Parietal lobe (tissue), 2 donors: ENCODE measurements around a stretch of chr19.

GRCh38 chr19:44814441-44815000 is 5.6 kb downstream of the BCAM start:
- RAMPAGE, long total RNA = no peak

- RAMPAGE, long total RNA = no peak
These were observed 1.4 kb upstream of the NECTIN2 start for GRCh38 chr19:44844391-44845311.

DNA sequence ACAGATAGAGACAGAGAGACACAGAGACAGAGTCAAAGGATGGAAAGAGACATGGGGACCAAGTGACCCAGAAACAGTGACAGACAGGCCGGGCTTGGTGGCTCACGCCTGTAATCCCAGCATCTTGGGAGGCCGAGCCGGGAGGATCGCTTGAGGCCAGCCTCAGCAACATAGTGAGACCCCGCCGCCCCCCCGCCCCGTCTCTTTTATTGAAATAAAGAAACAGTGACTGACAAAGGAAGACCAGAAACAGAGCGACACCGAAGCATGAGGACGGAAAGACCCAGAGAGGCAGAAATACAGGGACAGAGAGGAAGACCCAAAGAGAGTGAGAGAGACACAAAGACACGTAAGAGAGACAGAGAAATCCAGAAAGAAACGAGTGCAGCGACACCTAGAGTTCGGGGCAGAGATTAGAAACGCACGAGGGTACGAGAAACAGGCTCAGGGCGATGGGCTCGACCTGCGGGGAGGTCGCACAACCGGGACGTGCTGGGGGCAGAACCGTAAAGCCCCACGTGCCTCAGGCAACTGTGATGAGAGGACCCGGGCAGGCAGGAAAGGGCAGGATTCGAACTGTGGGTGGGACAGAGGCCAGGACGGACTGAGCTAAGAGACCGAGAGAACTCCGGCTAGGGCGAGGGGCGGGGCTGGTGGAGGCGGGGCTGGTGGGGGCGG is 646 bp upstream of the NECTIN2 start:
- RAMPAGE, long total RNA = no peak

DNA sequence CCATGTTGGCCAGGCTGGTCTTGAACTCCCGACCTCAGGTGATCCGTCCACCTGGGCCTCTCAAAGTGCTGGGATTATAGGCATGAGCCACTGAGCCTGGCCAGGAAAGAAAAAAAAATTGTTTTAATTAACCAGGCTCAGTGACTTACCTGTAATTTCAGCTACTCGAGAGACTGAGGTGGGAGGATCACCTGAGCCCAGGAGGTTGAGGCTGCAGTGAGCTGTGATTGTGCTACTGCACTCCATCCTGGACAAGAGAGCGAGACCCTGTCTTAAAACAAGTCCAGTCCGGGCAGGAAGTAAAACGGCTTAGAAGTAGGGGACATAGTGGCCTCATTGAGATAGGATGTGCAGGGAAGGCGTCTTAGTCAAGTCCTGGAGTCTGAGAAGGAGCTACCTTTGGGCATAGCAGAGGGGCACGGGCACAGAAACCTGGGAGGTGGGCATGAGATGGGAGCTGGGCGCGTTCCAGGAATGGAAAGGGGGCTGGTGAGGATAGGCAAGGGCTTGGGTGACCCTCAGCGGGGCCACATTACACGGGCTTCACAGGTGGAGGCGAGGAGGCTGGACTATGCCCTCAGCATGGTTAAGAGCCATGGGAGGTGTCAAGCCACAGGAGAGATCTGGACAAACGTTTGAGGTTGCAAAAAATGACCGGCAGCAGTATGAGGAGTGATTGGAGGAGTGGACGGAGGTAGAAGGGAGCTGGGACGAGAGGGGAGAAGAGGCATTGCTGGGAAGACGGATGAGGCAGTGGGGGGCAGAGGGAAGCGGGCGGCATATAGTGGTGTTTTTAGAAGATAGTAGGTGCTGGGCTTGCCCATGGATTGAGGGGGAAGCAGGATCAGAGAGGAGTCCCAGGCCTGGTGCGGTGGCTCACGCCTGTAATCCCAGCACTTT is 21.4 kb downstream of the NECTIN2 start:
- RAMPAGE, long total RNA = no peak

- RAMPAGE, long total RNA = no peak
These were observed 714 bp upstream of the TOMM40 start for GRCh38 chr19:44890039-44891040.

DNA sequence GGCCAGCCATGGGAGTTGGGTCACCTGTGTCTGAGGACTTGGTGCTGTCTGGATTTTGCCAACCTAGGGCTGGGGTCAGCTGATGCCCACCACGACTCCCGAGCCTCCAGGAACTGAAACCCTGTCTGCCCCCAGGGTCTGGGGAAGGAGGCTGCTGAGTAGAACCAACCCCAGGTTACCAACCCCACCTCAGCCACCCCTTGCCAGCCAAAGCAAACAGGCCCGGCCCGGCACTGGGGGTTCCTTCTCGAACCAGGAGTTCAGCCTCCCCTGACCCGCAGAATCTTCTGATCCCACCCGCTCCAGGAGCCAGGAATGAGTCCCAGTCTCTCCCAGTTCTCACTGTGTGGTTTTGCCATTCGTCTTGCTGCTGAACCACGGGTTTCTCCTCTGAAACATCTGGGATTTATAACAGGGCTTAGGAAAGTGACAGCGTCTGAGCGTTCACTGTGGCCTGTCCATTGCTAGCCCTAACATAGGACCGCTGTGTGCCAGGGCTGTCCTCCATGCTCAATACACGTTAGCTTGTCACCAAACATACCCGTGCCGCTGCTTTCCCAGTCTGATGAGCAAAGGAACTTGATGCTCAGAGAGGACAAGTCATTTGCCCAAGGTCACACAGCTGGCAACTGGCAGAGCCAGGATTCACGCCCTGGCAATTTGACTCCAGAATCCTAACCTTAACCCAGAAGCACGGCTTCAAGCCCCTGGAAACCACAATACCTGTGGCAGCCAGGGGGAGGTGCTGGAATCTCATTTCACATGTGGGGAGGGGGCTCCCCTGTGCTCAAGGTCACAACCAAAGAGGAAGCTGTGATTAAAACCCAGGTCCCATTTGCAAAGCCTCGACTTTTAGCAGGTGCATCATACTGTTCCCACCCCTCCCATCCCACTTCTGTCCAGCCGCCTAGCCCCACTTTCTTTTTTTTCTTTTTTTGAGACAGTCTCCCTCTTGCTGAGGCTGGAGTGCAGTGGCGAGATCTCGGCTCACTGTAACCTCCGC is 1.1 kb upstream of the APOE start:
- RAMPAGE, long total RNA = no peak

DNA sequence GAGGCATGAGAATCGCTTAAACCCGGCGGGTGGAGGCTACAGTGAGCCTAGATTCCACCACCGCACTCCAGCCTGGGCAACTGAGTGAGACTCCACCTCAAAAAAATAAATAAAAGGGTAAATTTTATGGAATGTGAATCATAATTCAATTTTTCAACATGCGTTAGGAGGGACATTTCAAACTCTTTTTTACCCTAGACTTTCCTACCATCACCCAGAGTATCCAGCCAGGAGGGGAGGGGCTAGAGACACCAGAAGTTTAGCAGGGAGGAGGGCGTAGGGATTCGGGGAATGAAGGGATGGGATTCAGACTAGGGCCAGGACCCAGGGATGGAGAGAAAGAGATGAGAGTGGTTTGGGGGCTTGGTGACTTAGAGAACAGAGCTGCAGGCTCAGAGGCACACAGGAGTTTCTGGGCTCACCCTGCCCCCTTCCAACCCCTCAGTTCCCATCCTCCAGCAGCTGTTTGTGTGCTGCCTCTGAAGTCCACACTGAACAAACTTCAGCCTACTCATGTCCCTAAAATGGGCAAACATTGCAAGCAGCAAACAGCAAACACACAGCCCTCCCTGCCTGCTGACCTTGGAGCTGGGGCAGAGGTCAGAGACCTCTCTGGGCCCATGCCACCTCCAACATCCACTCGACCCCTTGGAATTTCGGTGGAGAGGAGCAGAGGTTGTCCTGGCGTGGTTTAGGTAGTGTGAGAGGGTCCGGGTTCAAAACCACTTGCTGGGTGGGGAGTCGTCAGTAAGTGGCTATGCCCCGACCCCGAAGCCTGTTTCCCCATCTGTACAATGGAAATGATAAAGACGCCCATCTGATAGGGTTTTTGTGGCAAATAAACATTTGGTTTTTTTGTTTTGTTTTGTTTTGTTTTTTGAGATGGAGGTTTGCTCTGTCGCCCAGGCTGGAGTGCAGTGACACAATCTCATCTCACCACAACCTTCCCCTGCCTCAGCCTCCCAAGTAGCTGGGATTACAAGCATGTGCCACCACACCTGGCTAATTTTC is 9.8 kb downstream of the APOC1 start:
- RAMPAGE, long total RNA = no peak

GRCh38 chr19:44987108-44987602 is 14.1 kb upstream of the RELB start:
- RAMPAGE, long total RNA = no peak

DNA sequence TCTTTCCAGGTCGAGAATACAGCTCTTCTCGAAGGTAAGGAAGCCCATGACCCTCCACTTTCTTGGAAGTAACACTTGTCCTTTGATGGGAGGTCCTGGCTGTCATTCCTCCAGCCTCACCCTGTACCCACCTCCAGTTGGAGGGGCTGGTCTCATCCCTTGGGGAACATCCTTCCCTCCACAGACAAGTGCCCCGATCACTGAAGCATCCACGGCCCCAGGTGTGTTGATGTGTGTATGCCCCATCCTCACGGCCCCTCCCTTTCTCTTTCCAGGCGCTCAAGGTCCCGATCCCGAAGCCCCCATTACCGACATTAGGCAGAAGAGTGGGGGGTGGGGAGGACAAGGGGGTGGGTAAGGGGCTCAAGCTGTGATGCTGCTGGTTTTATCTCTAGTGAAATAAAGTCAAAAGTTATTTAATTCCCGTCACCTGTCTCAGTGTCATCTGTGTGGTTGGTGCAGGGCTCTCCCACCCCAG is 5.7 kb downstream of the ZNF296 start:
- RAMPAGE, long total RNA = no peak

- RAMPAGE, long total RNA = no peak
These were observed 4.2 kb downstream of the ZNF296 start for GRCh38 chr19:45071634-45072984.

- RAMPAGE, long total RNA = no peak
These were observed 7.8 kb downstream of the MARK4 start for GRCh38 chr19:45258885-45259279.

- RAMPAGE, long total RNA = no peak
These were observed 29.5 kb downstream of the MARK4 start for GRCh38 chr19:45280312-45281313.

DNA sequence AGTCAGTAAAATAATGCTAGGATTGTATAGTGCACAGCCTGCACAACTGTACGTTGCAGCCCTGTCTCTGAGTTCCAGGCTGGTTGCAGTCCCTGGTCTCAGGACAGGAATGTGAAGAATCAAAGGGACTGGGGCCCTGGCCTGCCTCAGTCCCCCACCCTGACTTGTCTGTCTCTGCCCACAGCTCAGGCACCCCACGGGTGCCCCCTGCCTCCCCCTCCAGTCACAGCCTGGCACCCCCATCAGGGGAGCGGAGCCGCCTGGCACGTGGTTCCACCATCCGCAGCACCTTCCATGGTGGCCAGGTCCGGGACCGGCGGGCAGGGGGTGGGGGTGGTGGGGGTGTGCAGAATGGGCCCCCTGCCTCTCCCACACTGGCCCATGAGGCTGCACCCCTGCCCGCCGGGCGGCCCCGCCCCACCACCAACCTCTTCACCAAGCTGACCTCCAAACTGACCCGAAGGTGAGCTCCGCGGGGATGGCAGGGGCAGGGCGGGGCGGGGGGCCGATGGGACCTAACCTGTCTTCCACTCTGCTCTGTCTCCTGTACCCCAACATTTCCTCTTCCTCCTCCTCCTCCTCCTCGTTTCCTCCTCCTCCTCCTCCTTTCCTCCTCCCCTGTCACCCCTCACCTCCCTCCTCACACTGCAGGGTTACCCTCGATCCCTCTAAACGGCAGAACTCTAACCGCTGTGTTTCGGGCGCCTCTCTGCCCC is 25.0 kb downstream of the CKM start:
- RAMPAGE, long total RNA = no peak

DNA sequence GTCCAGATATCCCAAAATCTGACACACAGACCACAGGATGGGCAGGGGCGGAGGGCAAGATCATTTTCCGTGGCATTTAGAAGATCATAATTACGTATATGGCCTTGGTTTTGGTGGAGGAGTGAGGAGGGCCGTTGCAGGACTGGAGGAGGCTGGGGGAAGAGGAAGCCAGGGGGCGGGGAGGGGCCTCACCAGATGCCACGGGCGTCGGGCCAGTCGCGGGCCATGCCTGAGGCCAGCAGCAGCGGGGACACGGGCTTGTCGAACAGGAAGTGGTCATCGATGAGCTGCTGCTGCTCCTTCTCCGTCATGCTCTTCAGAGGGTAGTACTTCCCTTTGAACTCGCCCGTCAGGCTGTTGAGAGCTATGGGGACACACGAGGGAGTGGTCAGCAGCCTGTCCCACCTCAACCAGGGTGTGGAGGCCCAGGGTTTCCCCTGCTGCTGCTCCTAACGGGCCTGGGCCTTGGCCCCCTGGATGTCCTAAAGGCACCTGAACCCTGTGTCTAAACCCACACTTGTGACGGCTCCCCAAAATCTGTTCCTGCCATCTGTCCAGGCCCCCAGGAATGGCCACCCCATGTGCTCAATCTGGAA is 11.0 kb downstream of the CKM start:
- RAMPAGE, long total RNA = no peak

DNA sequence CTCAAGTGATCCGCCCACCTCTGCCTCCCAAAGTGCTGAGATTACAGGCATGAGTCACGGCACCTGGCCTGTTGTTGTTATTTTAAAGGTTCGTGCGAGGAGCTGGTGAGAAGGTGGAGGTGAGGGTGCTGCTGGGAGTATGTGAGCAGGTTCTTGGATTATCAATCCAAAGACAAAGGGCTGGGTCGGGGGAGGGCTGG is 1.6 kb downstream of the CKM start:
- RAMPAGE, long total RNA = no peak

GRCh38 chr19:45403344-45404526 is 1.1 kb downstream of the PPP1R13L start:
- RAMPAGE, long total RNA = no peak

- RAMPAGE, long total RNA = no peak
These were observed 20.3 kb upstream of the FOSB start for GRCh38 chr19:45447463-45447990.

- RAMPAGE, long total RNA = no peak
These were observed 7.3 kb downstream of the FOSB start for GRCh38 chr19:45475057-45475474.

- RAMPAGE, long total RNA = no peak
These were observed 953 bp upstream of the VASP start for GRCh38 chr19:45506386-45506665.

DNA sequence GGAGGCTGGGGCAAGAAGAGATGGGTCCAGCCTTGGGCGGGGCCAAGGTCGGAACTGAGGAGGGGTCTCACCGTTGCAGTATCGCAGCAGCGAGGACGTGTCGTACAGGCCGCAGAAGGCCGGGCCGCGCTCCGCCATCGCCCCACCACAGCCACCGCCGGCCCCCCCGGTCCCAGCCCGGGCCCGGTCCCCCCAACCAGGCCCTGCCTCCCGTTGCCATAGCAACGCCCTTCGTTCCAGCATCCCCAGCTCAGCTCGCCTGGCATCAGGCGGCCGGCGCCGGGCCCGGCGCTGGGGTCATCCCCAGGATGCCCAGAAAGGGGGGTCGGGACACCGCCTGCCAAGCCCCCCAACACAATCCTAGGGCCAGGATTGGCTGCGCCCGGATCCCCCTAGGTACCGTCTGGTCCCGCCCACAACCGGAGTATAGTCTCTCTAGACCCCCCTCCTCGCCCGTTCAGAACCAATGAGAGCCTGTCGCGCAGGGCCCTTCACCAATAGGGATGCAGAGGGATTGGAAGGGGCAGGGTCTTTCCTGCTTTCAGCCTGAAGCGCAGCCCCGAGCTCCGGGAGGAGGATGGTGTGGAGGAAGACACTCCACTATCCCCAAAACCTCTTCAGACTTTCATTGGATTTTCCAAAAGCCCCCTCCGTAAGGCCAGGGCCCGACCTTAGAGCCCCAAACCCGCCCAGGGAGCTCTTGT is 6.2 kb upstream of the EML2 start:
- RAMPAGE, long total RNA = no peak